ENCODE measurements around the gene GRK1.

DNA sequence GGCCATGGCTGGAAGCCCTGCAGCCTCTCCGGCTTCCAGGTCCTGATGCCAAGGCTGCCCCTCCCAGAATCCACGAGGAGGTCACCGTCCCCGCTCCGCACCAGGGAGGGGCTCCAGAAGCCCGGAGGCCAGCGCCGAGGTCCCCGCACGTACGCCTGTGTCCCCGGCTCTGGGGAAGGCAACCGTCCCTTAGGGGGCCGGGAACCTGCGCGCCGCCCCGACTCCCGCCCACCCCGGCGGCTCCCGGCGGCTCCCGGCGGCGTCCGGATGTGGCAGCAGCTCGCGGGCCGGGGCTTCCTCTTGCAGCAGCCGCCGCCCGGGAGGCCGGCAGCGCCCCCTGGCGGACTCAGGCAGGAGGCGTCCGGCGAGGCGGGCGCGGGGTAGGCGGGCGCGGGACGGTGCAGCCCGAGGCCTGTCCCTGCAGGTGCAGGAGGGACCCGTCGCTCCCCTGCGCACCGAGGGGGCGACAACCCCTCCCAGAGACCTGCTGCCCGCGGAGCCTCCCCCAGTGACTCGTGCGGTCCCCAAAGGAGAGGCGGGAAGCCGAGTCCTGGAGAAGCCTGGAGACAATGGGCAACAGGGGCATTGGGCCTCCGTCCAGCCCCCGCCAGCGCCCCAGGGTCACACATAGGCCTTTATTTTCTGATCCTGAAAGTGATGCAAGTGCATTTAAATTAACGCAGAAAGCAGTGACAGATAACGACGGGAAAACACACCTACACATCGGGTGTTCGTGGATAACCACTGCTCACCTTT lies 30.1 kb upstream of the GRTP1 start:
- PRO-cap: no peak

GRCh38 chr13:113427759-113428825 lies 25.2 kb downstream of the ADPRHL1 start:
- PRO-cap: no peak

- PRO-cap: no peak
Observed at GRCh38 chr13:113449723-113450185, 3.5 kb downstream of the ADPRHL1 start.

DNA sequence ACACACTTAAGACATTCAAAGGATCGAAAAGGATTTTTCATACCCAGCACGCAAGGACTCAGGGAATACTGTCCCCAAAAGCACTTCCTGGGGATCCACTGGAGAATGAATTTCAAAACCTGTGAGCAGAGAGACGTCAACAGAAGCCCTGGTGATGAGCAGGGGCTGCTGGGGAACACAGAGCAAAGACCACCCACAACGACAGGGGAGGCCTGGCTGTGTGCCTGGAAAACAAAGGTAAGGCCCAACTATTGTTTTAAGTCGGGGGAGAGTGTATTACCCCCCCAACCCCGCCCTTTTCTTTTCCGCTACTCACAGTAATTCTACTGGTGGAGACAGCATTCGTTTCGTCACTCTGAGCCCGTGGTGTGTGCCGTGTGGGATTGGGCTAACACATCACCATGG lies 18.5 kb upstream of the ADPRHL1 start:
- PRO-cap: no peak

DNA sequence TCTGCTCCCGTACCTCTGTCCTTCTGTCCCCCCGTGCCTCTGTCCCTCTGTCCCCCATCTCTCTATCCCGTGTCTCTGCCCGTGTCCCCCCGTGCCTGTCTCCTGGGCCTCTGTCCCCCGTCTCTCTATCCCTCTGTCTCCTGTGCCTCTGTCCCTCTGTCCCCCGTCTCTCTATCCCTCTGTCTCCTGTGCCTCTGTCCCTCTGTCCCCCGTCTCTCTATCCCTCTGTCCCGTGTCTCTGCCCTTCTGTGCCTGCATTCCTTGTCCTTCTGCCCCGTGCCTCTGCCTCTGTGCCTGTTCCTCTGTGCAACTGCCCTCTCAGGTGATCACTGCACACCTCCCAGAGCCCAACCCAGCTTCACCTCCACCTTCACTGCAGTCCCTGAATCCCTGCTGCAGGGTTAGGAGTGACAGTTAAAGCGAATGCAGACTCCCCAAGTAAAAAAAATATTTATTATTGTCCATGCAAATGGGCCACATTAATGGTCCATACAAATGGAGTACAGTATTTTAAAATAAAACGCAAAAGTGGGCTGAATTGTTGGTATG lies 17.5 kb downstream of the DCUN1D2 start:
- PRO-cap: no peak

- PRO-cap: no peak
Observed at GRCh38 chr13:113489046-113490326, 1.0 kb downstream of the DCUN1D2 start.

GRCh38 chr13:113547554-113548032 lies 37.0 kb upstream of the TFDP1 start:
- PRO-cap: unidirectional peak, plus-strand start at chr13:113547898

GRCh38 chr13:113585116-113585989 lies 800 bp downstream of the TFDP1 start:
- PRO-cap: no peak

GRCh38 chr13:113585990-113586209 lies 1.3 kb downstream of the TFDP1 start:
- PRO-cap: no peak

DNA sequence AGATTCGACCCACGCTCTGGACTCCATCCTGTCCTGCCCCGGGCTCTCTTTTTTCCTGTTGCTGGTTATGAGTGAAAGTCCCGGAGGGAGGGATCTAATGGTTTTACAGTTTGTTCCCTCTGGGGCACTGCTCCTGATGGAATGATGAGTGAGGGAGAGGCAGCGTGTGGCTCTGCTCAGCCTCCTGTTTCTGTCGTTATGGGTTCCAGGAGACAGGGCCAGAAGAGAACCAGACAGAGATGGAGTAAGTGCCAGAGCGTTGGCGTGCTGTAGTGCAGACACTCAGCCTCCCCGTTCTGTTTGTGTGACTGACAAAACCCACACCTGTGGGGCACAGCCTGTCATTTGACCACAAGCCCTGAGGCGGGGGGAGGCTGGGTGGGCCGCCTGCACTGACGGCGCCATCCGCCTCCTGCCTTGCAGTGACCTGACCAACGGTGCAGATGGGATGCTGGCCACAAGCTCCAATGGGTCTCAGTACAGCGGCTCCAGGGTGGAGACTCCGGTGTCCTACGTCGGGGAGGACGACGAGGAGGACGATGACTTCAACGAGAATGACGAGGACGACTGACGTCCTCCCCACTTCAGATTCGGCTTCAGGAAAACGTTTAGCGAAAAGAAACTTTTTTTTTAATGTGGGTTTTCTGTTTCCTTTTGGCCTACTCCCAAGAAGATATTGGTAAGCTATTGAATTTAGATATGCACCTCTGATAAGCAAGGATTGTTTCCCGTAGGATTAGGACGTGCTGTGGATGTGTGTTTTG lies 18.1 kb downstream of the ATP4B start:
- PRO-cap: no peak

- PRO-cap: no peak
Observed at GRCh38 chr13:113666808-113667502, at the start of gene GRK1. TSS of gene GRK1 (plus strand) at chr13:113667219.

GRCh38 chr13:113786739-113787059 lies 27.7 kb downstream of the TMEM255B start:
- PRO-cap: no peak

DNA sequence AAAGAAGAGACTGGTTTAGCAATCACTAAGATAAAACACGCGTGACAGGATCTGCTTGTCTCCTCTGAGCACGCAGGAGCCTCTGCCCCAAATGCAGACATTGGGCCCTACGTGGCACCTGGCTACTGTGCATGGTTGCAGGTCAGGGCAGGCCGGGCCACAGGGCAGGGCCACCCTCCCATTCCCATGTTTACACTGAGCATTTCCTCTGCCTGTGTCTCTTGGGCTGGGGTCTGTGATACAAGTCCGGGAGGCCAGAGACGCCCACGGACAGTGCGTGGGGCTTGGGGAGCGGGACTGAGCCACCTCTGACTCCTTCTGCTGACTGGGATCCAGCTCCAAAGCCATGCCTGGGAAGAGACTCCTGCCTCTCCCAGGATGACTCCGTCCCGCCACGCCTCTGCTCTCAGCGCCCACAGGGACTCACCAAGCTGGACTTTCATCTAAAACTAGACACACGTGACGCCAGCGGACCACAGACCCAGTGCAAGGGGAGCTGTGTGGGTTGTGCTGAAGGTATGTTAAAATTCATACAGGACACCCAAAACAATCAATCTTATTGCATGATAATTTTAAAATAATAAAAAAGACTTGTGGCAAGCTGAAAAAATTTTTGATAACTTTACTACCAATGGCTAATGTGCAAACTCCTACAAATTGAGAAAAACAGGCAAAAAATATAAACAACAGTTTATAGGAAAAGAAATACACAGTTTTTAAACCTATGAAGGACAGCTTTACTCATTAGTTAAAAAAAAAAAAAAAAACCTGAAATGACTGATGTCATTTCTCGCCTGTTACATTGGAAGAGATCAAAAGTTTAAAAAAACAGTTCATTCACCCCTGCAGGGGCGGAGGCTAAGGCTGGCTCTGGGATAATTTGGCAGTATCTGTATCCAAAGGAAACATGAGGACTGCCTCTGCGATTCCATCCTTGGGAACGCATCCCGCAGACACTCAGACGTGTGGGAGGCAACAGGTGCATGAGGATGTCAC lies 18.6 kb downstream of the GAS6 start:
- PRO-cap: no peak

GRCh38 chr13:113851325-113852149 lies 12.3 kb downstream of the GAS6 start:
- PRO-cap: no peak

GRCh38 chr13:113859125-113859452 lies 4.8 kb downstream of the GAS6 start:
- PRO-cap: no peak

DNA sequence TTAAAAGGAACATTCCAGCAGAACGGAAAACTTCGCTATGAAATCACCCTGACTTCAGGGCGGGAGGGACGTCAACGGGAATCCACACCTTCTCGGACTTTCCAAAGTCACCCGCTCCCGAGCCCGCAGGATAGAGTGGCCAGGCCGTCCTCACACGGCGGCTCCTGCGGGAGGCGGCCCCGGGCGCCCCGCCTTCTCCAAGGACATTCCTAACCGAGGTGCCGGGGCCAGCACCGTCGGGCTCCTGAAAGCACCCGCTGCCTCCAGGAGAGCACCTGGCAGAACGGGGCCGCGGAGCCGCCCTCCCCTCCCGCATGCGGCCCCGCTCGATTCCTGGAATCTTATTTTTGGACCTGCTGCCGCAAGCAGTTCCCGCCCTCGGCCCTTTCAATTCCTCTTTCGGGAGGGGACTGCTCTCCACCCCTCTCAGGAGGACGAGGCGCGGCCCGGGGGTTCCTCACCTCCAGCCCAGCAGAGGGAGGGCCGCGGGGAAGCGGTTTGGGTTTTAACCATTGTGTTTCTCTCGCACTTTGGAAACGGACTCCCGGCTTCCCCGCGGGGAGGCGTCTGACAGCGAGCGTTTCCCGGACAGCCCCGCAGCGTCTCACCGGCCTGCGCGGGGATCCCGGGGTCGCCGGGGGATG lies 979 bp downstream of the GAS6 start:
- PRO-cap: unidirectional peak, plus-strand start at position 133 of the sequence; unidirectional peak, plus-strand start at position 212 of the sequence; bidirectional peak, plus-strand start at position 429 of the sequence, minus-strand start at position 316 of the sequence

DNA sequence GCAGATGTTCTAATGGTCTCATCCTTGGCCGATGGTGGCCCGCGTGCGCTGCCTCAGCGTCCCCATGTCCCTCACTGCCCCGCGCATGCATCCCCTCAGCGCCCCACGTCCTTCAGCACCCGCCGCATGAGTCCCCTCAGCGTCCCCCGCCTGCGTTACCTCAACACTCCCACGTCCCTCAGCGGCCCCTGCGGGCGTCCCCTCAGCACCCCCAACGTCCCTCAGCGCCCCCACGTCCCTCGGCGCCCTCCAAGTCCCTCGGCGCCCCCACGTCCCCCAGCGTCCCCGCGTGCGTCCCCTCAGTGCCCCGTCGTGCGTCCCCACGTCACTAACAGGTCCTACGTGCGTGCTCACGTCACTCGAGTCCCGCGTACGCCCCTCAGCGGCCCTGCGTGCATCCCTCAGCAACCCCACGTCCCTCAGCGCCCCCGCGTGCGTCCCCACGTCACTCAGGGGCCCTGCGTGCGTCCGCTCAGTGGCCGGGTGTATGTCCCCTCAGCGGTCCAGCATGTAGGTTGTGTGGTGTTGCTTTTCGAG lies 19.4 kb upstream of the GAS6 start:
- PRO-cap: no peak

GRCh38 chr13:113930860-113931424 lies 42.9 kb downstream of the C13orf46 start:
- PRO-cap: no peak

- PRO-cap: no peak
Observed at GRCh38 chr13:114024379-114025112, 50.7 kb upstream of the C13orf46 start.

- PRO-cap: no peak
Observed at GRCh38 chr13:114042126-114043001, 68.5 kb upstream of the C13orf46 start.